Mammary microvascular endothelial cell (primary cell): ENCODE measurements around a stretch of chr10.

- RAMPAGE, long total RNA, result no peak
These were observed 147.8 kb upstream of the UNC5B start for GRCh38 chr10:71064544-71065010.

GRCh38 chr10:71211894-71212101 lies 572 bp upstream of the UNC5B start:
- RAMPAGE, long total RNA, result no peak

DNA sequence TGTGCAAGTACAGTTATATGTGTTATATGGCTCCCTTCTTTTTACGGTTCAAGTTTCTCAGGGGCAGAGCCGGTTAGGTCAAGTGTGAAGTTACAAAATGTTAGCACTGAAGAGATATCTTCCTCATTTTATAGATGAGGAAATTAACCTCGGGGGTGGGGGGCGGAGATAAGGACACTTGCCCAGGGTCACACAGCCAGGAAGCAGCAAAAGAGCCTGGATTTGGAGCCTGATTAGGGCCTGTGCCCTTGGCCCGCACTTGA lies 21.6 kb downstream of the UNC5B start:
- RAMPAGE, long total RNA, result no peak

GRCh38 chr10:71235337-71235802 lies 23.0 kb downstream of the UNC5B start:
- RAMPAGE, long total RNA, result no peak

DNA sequence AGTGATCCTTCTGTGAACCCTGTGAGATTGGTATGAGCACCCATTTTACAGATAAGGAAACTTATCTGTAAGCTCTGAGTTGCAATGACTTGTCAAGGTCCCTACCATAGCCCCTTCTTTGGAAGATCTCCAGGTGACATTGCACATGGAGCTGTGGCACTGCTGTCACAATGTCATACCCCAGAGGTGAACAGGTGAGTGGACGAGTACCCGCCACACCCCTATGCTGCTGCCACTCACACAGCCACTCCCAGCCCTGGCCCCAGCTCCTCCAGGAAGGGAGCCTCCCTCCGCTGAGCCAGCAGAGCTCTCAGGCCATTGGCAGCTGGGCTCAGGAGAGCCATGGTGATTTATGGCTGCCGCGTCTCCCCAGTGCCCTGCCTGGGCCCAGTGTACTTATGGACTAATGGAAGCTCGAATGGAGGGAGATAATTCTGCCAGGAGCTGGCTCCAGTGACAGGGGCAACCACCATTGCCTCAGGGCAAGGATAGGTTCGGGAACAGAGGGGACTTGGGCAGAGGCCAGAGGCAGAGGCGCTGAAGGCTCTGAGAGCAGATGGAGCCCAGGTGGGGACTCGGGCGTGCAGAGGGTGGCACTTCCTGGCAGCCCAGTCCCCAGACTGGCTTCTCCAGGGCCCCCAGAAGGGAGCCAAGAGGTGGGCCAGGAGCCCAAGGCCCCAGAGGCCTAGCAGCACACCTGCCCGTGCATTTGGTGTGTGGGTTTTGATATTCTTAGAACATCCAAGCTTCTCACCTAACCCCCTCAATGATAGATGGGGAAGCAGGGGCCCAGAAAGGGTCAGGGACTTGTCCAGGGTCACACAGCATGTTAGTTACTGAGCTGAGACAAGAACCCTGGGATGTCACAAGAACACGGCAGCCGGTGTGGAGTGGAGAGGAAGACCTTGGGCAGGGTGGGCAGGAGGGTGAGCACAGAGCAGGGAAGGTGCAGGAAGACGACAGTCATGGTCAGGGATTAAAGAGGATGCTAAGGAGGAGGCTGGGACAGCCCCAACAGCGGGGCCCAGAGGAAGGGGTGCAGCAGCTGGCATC lies 44.0 kb downstream of the UNC5B start:
- RAMPAGE, long total RNA, result no peak

DNA sequence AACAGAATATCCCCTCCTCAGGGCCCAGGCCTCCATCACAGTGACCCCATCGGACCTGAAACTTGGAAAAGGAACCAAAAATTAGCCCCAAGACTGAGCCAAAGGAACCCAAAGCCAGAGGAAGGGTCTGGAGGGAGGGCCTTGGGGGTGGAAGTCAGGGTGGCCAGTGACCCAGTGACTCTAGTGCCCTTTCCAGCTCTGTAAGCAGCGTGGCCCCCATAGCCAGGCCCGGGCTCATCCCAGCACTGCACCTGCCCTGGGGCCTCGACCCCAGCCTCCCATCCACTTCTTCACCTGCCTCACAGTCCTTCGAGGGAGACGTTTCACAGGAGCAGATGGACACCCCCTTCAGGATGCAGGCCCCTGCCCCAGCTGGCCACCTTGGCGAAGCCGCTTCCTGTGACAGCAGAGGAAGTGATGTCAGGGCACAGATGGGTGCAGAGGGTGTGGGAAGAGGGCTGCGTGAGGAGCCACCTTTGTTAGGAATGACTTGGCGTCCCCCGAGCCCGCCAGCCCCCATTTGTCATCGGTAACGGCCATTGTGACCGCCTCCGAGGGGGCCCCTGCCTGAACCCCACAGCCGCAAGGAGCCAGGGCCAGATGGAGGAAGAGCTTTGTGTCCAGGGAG lies 47.5 kb upstream of the SLC29A3 start:
- RAMPAGE, long total RNA, result no peak

DNA sequence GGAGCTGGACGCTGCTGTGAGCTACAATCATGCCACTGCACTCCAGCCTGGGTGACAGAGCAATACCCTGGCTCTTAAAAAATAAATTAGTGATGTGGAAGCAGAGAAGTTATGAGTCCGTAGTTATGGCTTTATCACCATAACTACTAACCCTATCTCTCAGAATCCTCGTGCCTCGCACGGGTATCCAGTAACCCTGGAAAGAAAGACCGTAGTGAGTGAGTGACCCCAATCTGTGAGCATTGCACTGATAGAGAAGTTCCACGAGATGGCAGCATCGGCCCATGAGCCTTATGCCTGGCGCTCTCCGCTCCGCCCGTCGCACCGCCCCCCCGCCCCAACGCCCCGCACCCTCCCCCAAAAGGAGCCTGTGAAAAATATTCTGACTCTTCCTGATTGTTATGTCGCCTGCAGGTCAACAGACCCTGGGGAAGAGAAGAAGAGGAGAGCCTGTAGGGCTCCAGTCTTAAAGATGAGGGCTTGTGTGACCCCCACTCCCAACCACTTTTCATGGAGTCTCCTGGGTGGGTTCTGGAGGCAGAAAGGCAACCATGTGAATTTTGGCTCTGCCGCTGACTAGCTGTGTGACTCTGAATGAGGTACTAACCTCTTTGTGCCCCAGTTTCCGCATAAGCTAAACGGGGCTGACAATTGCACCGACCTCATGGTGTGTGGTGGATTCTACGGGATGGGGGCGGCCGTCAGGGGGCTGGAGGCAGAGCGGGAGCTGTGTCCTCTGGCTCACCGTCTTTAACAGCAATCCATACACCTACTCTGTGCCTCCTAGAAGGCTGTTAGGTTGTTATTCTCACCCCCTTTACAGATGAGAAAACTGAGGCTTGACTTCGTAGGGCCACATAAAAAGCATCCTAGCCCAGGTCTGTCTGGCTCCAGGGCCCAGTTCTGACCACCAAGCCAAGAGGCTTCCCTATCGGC lies 4.6 kb upstream of the SLC29A3 start:
- RAMPAGE, long total RNA, result no peak

GRCh38 chr10:71473860-71474419 lies 77.2 kb downstream of the CDH23 start:
- RAMPAGE, long total RNA, result no peak

DNA sequence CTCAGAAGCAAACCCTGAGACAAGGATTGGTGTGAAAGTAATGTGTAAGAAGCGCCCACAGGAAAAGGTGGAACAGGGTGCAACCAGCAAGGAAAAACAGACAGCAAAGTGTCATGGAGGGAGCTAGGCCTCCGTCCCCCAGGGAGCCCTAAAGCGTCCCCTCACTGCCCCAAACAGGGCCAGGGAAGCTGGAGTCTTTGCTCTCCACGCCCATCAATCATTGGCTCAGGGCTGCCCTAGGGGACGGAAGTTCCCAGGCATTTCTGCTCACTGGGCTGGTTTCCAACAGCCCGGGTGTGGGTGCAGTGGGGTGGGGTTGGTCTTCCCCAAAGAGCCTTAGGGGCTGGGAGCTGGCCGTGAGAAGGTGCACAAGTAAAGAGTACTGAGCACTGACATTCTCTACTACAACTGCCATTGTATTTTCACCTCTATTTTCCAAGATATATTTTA lies 9.7 kb upstream of the C10orf105 start:
- RAMPAGE, long total RNA, result no peak

DNA sequence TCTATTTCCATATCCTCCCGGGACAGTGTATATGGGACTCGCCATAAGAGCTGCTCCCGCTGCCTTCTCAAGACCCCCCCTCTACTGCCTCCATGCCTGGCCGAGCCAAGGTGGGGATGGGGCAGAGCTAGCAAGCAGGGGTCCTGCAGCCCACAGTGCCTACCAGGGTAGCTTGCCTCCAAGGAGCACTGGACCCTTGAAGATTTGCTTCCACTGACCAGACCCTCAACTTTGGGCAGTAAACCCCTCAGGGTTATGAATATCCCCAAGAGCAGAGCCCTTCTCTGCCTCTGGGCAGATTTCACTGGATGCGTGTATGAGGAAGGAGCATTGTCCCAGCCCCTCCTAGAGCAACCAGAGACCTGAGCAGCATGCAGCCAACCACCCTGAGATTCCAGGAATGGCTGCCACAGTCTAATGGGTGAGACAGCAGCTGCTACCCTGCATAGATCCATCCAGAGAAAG lies 25.9 kb upstream of the C10orf105 start:
- RAMPAGE, long total RNA, result no peak

- RAMPAGE, long total RNA, result no peak
These were observed 19.6 kb downstream of the VSIR start for GRCh38 chr10:71753452-71754445.

GRCh38 chr10:71811992-71812472 lies 38.7 kb upstream of the VSIR start:
- RAMPAGE, long total RNA, result no peak

DNA sequence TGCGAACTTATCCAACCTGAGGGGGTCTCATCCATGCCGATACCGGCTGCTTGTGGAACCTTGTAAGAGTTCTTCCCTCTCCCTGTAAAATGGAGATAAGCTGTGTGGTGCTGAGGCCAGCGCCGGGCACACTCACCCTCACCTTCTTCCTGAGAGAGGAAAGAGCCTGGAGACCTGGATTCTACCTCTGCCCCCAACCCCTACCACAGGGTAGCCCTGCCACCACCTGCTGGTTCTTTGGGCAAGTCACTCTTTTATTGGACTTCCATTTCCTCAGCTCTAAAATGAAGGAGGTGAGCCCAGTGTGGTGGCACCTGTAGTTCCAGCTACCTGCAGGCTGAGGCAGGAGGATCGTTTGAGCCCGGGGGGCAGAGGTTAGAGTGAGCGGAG lies 38.4 kb upstream of the PSAP start:
- RAMPAGE, long total RNA, result no peak

- RAMPAGE, long total RNA, result no peak
These were observed 17.0 kb downstream of the CHST3 start for GRCh38 chr10:71981063-71981813.

GRCh38 chr10:71998806-71999211 lies 34.6 kb downstream of the CHST3 start:
- RAMPAGE, long total RNA, result no peak

- RAMPAGE, long total RNA, result no peak
These were observed 10.8 kb downstream of the SPOCK2 start for GRCh38 chr10:72077594-72077894.

- RAMPAGE, long total RNA, result no peak
These were observed 1.4 kb upstream of the ASCC1 start for GRCh38 chr10:72217461-72217808.

DNA sequence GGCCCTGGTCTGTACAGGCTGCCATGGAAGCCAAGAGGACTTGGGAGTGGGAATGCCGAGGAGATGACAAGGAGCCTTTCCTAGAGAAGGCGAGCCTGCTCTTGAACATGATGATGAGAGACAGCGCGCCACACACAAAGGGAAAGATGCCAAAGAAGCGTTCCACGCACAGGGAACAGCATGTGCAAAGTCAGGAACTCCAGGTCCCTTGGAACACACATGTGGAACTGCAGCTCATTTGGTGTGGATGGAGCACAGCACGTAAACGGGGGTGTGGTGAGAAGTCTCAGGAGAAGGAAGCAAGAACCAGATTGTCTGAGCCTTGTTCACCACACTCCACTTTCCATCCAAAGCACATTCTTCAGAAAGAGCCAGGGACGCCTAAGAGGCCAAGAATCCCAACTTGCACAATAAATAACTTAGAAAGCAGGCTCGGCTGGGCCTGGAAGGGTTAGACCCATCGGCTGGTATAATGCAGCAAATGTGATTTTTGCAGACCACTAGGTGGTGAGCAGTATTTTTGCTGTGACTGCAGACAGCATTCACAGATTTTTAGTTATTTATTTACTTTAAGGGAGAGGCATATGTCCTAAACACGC lies 27.7 kb upstream of the ASCC1 start:
- RAMPAGE, long total RNA, result no peak

- RAMPAGE, long total RNA, result no peak
These were observed 1.1 kb upstream of the DDIT4 start for GRCh38 chr10:72272517-72273221.

DNA sequence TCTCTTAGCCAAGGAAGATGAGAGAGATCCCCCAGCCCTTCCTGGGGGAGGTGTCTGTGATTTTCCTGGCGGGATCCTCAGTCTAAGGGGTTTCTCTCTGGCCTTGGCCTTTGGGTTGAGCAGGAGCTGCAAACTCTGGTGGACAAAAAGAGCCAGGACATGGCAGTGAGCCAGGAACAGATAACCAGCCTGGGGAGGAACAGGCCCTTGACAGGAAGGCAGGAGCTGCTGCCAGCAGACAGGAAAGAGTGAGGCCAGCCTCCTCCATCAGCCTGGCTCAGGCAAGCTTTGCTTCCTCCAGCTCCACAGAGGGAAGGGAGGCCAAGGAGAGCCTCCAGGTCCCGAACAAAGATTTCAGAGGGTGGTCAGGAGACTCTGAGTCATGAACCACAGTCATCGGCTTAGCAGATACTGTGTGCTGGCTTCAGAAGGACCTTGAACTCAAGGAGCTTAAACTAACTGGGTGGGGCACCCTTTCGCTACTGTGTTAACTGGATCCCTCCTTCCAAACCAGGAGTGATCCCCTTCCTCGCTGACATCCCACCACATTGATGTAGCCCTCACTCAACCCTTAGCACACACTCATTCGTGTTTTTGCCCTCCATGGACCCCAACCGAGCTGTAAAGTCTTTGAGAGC lies 34.7 kb downstream of the DDIT4 start:
- RAMPAGE, long total RNA, result no peak